Zone of skin (tissue), 1 donor: ENCODE measurements around a stretch of chr1.

GRCh38 chr1:168607798-168608366 lies 31.5 kb downstream of the XCL1 start:
- RRBS, result no CpG with 5 or more reads among the region's 3 CpGs

DNA sequence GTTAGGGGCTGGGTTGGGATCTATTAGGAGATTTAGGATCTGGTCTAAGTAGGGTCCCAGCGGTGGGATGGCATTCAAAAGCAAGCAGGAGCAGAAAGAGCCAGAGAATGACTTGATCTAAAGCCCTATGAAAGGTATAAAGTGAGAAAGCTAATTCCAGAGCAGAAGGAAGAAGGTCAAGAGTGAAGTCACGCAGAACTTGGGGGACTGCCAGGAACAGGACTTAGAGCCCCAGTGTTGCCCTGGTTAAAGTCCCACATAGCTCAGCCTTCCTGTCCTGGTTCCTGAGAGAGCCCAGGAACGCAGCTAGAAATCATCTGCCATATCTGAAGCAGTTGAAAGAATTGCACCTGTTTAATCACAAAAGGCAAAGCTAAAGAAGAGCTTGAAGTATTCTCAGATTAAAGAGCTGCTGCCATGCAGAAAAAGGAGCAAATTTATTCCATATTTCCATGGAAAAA lies 160.6 kb upstream of the ATP1B1 start:
- RRBS, result no CpG with 5 or more reads among the region's 3 CpGs

- RRBS, result no CpG with 5 or more reads among the region's 6 CpGs
These were observed 74.8 kb upstream of the ATP1B1 start for GRCh38 chr1:169031497-169032182.

- RRBS, result 1% methylated on average over 36 of the region's 73 CpGs
These were observed 907 bp upstream of the ATP1B1 start for GRCh38 chr1:169105305-169106260.

- RRBS, result no CpG with 5 or more reads among the region's 3 CpGs
These were observed 38.0 kb downstream of the ATP1B1 start for GRCh38 chr1:169144446-169144872.

DNA sequence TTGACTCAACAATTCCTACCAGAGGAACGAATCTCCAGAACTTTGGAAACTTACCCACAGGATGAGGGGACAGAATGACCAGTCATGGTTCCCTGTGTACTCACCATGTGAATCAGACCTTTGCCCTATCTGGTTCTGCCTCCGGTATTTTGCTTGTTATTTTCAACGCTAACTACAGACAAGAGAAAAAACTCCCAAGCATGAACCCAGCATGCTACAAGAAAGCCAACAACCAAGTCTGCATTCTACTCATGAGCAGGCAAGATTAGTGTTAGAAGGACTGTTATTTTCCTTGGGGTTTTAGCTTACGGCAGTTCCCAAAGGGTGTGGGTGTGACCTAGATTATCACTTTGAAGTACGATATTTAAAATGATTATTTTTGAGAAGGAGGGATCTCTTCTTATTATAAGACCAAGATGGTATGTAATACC lies 1.5 kb downstream of the F5 start:
- RRBS, result no CpG with 5 or more reads among the region's 5 CpGs

DNA sequence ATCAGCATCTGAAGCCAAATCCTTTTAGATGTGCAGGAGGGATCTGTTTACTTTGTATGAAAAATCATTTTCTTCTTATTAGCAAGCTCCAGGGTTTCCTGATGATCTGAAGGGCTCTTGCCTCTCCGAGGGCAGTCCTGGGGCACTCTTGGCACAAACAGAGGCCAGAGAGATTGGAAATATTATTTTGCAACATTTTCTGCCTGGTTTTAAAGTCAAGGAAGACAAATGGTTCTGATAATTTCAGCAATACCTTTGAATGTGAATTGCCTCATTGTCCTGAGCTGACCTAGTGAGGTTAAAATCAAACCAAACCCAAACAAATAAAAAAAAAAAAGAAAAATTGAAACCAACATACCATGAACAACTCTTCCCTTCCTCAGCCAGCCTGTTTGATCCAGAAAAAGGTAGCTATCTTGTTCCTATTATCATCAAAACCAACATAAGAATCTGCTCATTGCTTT lies 55.3 kb downstream of the NTMT2 start:
- RRBS, result no CpG with 5 or more reads among the region's 1 CpG

- RRBS, result no CpG with 5 or more reads among the region's 2 CpGs
These were observed 72.6 kb downstream of the NTMT2 start for GRCh38 chr1:170218312-170218793.

- RRBS, result 50% methylated on average over 1 of the region's 2 CpGs
These were observed 1.4 kb downstream of the GORAB start for GRCh38 chr1:170533376-170533728.

- RRBS, result no CpG with 5 or more reads among the region's 13 CpGs
These were observed 1.2 kb upstream of the PRRX1 start for GRCh38 chr1:170662510-170663316.

- RRBS, result no CpG with 5 or more reads among the region's 4 CpGs
These were observed 65.7 kb downstream of the PRRX1 start for GRCh38 chr1:170729621-170730063.

- RRBS, result no CpG with 5 or more reads among the region's 6 CpGs
These were observed 43.4 kb upstream of the MROH9 start for GRCh38 chr1:170891952-170892412.

DNA sequence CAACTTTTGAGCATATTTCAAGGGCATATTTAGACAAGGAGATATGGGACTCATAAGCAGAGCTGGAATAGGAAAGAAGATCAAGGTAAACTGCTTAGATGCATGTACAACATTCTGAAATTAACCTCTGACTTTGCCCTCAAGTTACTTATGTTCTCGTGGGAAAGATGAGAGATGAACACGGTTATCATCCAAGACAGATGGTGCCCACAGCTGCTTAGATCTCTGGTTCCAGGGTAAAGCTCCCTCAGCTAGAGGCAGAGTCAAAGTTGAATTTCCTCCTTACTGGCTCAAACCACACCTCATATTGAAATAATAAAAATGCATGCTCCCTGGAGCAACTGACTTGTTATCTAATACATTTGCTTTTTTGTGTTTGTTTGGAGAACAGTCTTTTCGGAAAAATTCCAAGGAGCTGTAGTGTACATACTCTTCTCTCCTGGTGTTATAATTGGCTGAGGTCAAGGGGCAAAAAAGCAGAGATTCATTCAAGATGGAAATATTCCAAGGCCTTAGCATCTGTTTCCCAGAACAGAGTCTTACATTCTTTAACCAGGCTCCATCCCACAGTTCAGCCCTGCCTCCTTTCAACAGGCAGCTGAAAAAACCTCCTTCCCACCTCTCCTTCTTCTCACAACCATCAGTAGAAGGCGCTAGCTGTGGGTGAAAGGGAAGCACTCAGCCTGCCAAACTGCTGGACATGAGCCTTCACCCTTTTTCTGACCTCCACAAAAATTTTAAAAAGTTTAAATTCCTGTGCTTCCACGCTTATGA lies 43.6 kb upstream of the FMO2 start:
- RRBS, result no CpG with 5 or more reads among the region's 5 CpGs

- RRBS, result no CpG with 5 or more reads among the region's 15 CpGs
These were observed 3.4 kb downstream of the FMO1 start for GRCh38 chr1:171251660-171252220.

- RRBS, result no CpG with 5 or more reads among the region's 8 CpGs
These were observed 9.5 kb downstream of the FMO1 start for GRCh38 chr1:171257691-171258311.

DNA sequence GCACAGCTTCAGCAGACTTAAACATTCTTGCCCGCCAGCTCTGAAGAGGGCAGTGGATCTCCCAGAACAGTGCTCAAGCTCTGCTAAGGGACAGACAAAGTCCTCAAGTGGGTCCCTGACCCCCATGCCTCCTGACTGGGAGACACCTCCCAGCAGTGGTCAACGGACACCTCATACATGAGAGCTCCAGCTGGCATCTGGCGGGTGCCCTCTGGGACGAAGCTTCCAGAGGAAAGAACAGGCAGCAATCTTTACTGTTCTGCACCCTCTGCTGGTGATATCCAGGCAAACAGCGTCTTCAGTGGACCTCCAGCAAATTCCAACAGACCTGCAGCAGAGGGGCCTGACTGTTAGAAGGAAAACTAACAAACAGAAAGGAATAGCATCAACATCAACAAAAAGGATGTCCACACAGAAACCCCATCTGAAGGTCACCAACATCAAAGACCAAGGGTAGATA lies 46.1 kb downstream of the FMO4 start:
- RRBS, result no CpG with 5 or more reads among the region's 5 CpGs

DNA sequence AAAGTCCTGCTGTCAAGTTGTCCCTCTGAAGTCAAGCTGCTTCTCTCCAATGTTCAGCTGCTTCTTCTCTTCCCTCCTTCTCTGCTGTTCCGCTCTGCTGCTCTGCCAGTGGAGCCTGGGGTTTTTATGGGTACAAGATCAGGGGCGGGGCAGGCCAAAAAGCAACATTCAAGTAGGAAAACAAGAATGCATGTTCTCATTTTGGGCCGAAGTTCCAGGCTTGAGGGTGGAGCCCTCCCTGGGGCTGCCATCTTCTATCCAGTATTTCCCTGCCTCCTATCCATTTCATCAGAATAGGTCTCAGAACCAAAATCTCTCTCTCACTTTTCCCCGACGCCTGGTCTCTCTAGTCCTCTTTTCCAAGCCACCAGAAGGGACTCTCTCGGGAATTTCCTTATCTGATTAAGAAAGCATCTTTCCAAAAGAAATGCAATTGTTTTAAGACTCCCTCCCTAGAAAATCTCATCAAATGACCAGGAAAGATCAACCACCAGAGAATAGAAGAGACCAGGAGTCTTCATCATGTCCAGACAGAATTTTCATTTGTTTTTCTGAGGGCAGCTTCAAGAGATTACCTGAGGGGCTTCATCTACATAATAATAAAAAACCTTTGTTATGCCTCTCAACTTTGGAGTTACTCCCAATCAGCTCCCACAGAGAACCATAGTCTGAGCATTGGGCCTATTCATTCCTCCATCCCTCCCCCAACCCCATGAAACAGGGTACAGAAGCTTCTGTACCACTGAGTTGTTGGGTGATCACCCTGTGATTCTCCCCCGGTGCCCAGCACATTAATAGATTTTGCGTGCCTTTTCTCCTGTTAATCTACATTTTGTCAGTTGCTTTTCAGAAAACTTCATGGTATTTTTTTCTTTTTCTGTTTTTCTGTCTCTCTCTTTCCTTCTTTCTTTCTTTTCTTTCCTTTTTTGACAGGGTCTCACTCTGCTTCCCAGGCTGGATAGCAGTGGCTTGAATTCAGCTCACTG lies 53.5 kb upstream of the PRRC2C start:
- RRBS, result no CpG with 5 or more reads among the region's 8 CpGs

DNA sequence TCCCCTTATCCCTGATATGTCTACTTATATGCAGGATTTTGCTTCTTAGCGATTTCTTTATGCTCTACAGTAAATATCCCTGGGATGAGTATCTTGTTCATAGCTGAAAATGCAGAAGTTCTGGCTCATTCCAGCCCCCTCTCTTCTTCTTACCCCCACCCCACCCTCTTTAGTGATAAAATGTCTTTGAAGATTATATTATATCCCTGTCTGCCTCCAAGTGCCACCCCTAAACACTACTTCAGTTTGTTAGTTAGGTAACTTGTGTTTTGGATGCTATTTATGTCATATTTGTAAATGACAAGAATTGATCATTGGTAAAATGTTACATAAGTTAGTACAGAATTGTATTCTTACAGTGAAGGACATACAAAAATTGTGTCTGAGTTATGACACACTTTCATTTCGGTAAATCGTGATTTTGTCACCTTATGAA lies 2.6 kb downstream of the PRRC2C start:
- RRBS, result no CpG with 5 or more reads among the region's 3 CpGs

DNA sequence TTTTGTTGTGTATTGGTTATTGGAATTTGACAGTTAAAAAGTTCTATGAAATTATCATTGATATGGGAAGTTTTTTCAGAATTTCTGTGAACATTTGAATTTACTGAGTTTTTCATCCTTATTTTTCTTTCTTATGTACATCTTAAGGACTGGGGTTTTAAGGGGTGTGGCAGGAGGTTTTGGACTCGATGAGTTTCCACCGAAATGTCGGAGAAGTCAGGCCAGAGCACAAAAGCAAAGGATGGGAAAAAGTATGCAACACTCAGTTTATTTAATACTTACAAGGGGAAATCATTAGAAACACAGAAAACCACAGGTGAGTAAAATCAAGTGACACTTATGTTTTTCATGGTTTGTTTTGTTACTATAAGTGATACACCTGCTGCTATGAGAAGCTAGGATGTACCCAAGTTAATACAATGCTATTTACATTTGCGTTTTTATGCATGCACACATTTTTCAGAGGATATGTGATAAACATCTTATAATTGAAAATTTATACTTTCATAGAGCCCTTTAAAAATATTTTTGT lies 26.6 kb downstream of the PRRC2C start:
- RRBS, result no CpG with 5 or more reads among the region's 4 CpGs